ENCODE measurements around a stretch of chr1.

DNA sequence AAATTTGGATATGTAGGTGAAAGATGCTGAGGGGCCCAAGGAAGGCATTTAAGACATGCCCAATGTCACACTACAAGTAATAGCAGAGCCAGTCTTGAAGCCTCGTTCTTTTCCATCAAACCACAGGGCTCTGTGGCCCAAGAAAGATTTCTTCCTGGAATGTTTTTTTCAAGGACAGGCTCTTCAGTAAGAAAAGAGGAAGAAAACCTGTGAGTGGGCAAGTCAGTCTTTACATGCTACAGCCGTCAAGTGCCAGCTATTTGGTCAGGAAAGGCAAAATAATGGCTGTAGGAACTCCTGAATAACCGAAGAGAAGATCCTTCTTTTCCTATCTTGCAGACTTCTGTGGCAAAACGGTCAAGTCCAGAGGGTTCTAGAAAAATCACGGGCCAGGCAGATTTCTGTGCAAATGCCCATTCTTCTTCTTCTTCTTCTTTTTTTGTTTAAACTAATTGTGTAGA lies 1.8 kb upstream of the ID3 start:
- PRO-cap, 2 experiments, result no peak in any of the 2 experiments

GRCh38 chr1:23745630-23745879 lies 2.3 kb downstream of the ELOA start:
- PRO-cap, 2 experiments, result peak in 2 of 2 experiments; most common minus-strand start chr1:23745721 (in 2)

GRCh38 chr1:23954847-23955702 lies 4.6 kb upstream of the PNRC2 start:
- PRO-cap, 2 experiments, result no peak in any of the 2 experiments

GRCh38 chr1:24096280-24096863 lies 15.6 kb downstream of the MYOM3 start:
- PRO-cap, 2 experiments, result no peak in any of the 2 experiments

DNA sequence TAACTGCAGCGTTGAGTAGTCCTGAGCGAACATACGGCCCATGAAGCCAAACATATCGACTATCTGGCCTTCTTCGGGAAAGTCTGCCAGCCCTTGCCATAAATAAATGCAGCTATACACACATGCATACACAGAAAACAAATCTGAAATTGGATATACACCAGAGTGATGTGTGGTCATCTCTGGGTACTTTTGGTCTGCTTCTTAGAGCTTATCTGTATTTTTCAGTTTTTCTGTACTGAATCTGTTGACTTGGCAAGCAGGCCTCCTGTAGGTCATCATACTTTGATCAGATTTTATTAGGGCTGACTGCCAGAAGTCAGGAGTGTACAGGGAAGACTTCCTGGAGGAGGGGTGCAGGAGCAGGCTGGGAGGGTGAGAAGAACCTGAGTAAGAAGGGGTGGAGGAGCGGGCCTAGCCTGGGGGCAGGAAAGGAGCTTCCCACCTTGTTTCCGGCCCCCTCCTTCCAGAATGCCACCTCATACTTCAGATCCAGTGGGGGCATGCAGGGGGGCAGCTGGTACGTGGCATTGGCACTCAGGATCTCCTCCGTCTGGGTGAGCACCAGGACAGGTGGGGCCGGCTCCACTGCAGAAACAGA lies 18.3 kb upstream of the IL22RA1 start:
- PRO-cap, 2 experiments, result no peak in any of the 2 experiments

- PRO-cap, 2 experiments, result no peak in any of the 2 experiments
Measured at GRCh38 chr1:24201820-24202512, 14.9 kb upstream of the IFNLR1 start.

DNA sequence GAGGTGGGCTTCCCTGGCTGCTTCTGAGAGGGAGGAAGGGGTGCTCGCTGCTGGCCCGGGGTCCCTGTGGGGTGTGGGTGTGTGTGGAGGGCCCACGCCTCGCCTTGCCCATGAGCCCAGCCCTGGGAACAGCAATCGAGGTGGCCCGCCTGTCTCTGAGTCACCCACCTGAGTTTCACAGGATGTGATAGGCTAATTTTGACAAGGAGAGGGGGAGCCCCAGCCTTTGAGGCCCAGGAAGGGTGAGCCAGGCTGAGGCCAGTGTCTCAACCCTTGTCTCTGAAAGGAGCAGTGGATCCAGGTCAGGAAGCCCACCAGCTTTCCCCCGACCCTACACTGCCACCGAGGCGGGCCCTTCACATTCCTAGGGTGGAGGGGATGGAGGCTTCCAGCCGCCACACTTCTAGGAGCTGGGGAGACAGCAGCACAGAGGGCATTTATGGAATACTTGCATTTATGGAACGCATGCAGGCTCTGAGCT lies 49.1 kb upstream of the IFNLR1 start:
- PRO-cap, 2 experiments, result no peak in any of the 2 experiments

- PRO-cap, 2 experiments, result no peak in any of the 2 experiments
Measured at GRCh38 chr1:24254667-24255165, 64.4 kb upstream of the GRHL3 start.

DNA sequence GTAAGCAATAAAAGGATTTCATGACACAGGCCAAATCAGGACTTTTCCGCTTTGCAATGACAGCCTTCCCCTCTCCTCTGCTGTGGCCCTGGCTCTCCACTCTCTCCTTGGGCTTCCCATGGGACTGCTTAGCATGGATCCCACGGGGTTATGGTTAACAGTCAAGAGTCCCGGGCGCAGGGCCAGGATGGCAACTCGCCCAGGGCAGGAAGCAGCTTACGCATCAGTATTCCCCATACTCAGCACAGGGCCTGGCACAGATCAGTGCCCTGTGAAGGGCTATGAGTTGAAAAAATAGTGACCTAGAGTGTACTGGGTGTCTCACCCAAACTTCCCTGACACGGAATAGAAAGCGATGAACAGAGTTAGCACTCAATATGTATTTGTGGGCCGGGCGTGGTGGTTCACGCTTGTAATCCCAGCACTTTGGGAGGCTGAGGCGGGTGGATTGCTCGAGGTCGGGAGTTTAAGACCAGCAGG lies 29.2 kb upstream of the GRHL3 start:
- PRO-cap, 2 experiments, result no peak in any of the 2 experiments

- PRO-cap, 2 experiments, result no peak in any of the 2 experiments
Measured at GRCh38 chr1:24426611-24426873, 10.9 kb downstream of the NIPAL3 start.

- PRO-cap, 2 experiments, result no peak in any of the 2 experiments
Measured at GRCh38 chr1:24540900-24541472, 14.9 kb upstream of the NCMAP start.

GRCh38 chr1:24745685-24746145 lies 468 bp downstream of the CLIC4 start:
- PRO-cap, 2 experiments, result no peak in any of the 2 experiments

- PRO-cap, 2 experiments, result no peak in any of the 2 experiments
Measured at GRCh38 chr1:24905429-24905900, 24.6 kb downstream of the RUNX3 start.

DNA sequence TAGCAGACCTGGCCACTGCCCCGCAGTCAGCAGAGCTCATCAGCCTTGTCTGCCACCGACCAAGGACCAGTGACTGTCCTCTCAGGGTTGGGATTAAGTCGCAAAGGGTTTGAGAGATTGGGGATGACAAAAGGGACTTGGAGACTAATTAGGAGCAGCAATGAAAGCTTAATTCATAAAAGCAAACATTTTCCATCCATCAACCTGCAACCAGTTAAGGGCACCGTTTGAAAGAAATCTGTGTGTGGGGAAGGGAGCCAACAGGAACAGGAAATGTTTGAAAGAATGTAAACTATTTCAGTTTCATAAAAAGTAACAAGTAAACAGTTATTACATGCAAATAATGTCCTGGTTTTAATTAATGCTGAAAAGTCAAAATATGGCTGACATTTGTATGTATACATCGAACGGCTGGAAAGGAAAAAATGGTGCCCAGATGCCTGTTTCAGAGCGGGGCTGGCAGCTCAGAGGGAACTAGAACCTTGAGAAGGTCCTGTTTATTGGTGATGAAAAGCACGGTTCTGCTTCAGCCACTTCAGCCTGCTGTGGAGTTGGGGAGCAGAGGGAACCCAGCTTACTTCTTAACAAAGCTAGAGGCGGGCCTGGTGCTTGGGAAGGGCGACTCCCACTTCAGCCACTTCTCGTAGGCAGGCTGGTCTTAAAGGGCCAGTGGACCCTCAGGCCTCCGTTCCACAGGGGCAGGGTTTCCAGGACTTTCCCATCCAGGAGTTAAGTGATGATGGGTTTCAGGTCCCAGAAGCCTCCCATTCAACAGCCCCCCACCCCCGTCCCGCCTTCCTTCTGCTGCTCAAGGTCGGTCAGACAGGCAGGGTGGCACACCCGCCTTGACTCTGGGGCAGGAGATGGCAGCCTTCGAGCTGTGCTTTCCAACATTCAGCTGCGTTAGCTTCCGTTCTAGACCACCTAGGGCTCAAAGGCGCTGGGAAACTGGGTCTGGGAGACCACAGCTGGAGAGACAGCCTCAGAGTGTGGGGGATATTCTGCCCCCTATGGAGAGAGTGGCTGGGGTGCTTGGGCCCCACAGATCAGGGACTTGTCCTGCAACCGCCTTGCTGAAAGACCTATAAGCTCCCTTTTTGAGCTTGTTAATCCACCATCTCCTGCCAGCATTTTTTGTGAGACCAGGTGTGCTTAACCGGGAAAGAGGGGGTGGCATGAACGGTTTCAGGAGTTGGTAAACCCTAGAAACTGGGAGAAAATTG lies 3.5 kb downstream of the RUNX3 start:
- PRO-cap, 2 experiments, result no peak in any of the 2 experiments

GRCh38 chr1:25023423-25024127 lies 93.5 kb upstream of the RUNX3 start:
- PRO-cap, 2 experiments, result no peak in any of the 2 experiments

DNA sequence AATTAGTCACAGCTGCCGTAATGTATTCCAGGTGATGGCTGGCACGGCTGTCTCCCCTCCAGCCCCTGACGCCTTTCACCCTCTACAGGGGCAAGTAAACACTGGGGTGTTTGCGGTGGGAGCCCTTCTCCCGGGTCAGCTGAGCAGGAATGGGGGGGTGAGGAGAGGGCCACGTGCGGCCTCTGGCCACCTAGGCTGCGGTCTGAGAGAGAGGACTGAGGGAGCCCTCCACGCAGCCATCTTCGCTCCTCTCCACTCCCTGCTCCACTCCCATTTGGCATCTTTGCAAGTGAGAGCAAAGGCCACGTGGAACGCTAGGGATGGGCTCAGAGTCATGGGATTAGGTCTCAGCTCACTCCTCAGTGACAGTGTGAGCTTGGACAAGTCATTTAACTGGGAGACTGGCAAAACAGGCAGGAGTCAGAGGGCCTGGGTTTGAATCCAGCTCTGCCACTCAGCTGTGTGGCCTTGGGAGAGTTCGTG lies 125.1 kb downstream of the SYF2 start:
- PRO-cap, 2 experiments, result no peak in any of the 2 experiments

DNA sequence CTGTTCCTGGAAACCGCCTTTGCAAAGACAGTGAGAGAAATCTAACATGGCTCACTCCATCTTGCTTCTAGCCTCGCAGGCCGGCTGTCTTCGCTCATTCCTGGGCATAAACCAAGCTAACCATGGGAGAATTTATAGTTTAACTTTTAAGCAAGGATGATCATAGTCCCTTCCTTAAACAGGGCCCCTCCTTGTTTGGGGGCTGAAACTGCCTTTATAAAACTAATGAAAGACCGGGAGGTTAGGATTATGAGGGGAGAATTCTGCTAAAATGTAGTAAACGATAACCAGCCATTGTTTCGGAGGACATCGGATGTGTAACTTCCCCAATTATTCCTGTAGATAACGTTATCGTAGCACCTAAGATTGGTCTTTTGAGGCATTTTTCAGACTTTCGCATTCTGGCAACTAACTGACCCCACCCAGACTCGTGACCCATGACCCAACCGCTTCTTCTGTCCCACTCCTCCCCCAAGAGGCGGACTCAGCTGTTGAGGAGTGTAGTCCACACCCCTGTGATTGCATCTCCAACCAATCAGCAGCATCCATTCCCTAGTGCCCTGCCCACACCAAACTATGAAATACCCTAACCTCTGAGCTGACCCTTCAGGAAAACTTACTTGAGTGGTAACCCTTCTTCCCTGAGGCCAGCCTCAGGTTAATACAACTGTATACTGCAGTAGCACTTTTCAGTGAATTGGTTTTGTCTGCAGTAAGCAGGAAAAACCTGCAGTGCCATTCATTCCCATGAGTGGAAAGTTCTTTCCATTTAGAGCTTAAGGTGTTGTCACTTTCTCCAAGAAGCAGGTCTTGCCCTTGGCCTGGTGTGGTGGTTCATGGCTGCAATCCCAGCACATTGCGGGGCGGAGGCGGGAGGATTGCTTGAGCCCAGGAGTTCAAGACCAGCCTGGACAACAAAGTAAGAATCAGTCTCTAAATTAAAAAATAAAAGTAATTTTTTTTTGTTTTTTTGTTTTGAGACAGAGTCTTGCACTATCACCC lies 772 bp upstream of the SYF2 start:
- PRO-cap, 2 experiments, result peak in 2 of 2 experiments; most common minus-strand start position 457 of the sequence (in 2)

GRCh38 chr1:25247586-25248524 lies 601 bp upstream of the RSRP1 start:
- PRO-cap, 2 experiments, result peak in 2 of 2 experiments; most common plus-strand start chr1:25247691 (in 2)

DNA sequence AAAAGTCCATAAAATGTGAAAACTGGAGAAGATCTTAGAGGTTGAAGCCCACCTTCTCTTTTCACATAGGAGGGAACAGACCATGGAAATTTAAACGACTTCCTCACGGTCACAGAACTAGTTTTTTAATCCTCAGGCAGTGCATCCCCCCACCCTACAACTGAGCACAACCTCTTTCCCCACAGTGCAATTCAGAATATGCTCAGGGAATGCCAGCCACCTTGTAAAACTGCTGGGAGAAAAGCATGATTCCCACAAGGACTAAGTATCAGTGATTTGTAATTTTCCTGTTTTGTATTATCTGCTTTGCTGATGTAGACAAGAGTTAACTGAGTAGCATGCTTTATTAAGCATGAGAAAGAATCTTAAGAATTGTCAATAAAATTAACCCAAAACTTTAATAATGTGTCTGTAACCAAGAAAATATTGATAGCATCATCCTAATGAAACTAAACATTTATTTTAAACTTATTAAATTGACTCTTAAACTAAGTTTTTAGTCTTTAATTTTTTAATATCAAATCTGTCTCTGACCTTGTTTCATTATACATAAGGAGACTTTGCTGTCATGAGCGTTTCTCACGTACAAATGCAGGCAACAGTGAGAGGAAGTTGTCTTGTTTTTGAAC lies 23.9 kb downstream of the TMEM50A start:
- PRO-cap, 2 experiments, result no peak in any of the 2 experiments

GRCh38 chr1:25503734-25504464 lies 39.5 kb upstream of the LDLRAP1 start:
- PRO-cap, 2 experiments, result no peak in any of the 2 experiments